Diencephalon (tissue), 2 donors: ENCODE results near the genes SASS6, DBT and NTNG1.

GRCh38 chr1:99858832-99859267, 8.7 kb downstream of the AGL start:
- RAMPAGE, long total RNA = no peak

DNA sequence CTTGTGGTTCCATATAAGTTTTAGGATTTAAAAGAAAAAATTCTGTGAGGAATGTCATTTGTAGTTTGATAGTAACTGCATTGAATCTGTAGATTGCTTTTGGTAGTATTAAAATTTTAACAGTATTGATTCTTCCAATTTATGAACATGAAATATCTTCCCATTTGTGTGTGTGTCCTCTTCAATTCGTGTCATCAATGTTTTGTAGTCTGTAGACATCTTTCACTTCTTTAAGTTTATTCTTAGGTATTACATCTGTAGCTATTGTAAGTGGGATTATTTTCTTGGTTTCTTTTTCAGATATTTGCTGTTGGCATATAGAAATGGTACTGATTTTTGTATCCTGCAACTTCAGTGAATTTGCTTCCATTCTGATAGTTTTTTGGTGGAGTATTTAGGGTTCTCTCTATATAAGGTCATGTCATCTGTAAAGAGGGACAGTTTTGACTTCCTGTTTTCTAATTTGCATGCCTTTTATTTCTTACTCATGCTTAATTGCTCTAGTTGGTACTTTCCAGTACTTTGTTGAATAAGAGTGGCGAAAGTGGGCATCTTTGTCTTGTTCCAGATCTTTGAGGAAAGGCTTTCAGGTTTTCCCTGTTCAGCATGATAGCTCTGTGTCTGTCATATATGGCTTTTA, 8.8 kb downstream of the MFSD14A start:
- RAMPAGE, long total RNA = no peak

DNA sequence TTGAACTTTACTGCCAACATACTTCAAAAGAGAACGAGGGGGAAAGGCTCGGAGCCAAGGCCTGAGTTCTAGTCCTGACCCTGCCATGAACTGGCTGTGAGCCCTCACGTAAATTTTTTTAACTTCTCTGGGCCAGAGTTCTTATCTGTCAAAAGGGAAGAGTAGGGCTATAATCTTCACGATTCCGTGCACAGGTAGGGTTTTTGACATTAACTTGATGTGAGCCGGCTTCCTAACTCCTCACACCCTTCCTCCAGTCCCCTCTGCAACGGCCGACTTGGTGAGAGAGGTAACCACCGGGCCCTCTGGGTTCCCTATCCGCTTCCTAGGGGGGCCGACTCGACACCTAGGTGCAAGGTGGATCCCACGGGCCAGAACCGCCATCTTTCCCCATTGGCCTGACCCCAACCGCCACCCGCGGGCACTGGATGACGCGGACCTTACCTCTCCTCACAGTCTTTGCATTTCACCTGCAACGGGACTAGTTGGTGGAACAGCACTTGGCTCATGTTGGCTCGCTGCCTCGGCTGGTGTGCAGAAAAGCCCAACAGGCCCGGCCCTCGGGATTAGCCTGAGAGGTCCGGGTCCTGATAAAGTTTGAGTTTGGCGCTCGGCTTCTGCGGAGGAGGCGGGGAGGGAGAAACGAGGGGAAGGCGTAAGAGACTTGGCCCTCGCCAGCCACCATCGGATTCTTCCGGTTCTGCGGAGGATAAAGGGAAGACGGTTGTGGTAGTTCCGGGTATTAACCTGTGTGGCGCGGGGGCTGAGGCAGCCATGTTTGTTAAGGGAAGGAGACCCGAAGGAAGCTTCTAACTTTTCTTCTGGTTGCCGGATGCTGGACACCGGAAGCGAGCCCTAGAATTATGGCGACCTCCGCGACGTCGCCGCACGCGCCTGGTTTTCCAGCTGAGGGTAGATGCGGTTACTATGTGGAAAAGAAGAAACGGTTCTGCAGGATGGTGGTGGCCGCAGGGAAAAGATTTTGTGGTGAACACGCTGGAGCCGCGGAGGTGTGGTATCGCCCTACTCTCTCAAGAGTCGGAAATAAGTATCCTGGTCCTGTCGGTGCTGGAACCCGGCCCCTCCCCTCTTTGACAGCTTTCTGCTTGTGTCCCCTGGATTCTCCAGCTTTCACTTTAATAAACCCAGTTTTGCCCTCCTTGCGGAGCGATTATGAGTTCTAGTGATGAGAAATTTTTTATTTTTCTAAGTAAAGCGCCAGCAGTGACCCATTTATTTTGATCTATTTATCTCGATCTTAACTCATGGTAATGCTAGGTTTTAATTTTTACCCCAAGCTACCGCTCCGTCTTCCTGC, at the start of gene SASS6:
Gene SASS6 (minus strand): TSS at position 625 of the 1,318 bp plus-strand sequence.
- RAMPAGE, long total RNA = start-site peak on the plus strand centred at position 874 of the sequence, 36 bp wide, 218 and 256 reads in 2 replicates

DNA sequence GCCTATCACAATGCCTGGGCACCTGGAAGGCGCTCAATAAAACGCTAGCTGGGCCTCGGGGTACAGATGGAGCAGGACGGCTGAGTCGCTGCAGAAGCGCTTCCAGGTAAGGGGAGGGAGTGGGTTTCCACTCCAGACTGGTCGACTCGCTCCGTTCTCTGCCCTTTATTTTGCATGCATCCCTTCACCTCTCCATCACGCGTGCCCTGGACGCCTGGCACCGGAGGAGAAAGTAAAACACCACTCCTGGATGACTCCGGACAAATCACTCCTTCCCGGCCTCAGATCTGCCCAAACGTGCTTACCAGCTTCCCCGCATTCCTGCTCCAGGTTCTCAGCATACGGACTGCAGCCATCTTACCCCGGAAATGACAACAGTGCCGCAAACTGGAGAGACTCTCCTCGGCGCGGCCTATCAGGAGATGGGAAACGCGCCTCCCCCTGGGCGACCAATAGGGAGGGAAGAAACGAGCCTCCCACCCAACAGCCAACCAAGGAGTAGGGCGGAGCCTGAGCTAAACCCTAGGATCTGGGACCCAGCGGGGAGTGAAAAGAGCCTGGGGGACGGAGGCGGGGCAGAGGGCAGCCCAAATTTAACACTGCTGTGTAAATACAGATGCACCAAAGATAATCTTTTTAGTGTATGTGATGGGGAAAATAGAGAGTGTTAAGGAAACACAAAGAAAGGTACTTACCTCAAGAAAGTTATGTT, at the start of gene DBT:
Gene DBT (minus strand): TSS at position 370 of the 712 bp plus-strand sequence.
- RAMPAGE, long total RNA = no peak

DNA sequence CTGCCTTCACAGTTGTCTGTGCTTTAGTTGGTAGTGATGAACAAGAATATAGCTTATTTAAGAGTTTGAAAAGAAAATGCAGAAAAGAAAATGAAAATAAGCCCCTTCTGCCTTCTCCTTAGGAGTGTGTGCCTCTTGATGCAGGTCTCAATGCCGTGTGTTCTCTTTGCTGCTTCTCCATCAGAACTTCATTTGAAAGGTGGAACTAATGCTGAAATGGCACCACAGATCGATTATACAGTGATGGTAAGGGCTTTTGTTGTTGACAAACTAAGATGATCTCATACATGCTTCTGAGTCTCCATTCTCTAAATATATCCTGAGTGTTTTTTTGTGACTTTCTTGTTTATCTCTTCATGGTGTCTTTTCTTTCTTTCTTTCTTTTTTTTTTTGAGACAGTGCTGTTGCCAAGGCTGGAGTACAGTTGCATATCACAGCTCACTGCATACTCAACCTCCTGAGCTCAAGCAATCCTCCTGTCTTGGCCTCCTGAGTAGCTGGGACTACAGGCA, 4.5 kb downstream of the RTCA start:
- RAMPAGE, long total RNA = no peak

DNA sequence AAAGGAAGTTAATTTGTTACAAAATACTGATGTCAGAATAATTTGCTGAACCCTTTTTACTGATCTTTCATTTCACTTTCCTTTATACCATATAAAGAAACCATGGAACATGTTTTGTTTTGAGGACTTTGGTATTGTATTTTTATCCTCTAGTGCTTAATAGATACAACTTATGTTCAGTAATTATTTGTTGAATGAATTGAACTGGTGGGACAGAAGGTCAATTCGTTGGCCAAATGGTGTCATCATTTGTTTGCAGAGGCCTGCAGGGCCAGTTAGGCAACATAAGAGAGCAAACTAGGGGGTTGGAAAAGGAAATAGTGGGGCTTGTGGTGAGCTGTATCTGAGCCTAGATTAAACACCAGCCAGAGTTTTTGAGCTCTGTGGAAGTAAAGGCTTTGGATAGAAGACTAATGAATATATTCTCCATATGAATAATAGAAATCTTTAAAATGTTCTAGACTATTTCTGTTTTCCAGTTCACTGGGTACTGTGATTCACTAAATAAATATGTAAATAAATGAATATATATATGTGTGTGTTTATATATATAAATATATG, 22.1 kb upstream of the GPR88 start:
- RAMPAGE, long total RNA = no peak

DNA sequence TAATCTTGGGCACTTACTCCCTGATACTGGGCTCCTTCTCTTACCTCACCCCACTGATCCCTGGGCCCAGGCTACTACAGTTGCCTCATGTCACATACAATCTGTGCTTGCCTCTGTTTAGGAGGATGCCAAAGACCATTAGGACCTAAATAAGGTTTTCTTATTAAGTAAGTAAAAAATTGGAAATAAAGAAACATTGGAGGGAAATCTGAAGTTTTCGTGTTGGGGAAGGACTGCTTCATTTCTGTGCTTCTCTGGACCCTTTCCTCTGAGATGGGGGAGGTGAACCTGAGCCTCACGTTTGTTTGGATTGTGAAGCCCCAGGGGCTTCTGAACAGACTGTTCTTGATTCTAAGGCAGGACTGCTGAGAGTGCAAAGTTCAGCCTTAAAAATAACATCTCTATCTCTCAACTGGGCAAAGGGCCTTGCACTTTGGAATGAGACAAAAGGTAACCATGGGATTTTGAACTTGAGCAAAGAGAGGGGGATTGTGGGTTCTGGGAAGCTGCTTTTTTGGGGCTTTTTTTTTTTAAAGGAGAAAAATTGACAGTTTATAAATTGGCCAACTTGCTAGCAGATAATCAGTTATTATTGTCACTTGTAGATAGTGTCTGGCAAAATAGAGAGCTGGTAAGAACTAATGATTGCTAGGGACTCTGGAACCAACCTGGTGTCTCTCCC, 45.0 kb downstream of the GPR88 start:
- RAMPAGE, long total RNA = no peak

DNA sequence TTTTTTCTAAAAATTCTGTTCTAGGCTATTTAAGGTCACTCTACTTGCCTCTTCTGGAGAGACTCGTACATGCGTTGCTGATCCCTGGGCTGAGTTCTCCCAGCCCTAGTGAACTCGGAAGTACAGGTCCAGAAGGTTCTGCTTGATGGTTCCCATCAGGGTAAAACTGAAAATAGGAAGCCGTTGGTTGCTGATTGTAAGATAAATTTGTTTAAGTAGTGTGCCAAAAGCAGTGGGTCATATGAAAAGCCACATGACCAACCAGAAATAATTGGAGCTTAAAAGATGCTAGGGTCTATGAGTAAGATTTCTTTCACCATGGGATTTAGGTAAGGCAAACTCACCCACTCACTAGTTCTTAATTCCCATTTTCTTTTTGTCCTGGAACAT, 90.8 kb upstream of the VCAM1 start:
- RAMPAGE, long total RNA = no peak

- RAMPAGE, long total RNA = no peak
These were observed 32.2 kb downstream of the SLC30A7 start for GRCh38 chr1:100928056-100928621.

GRCh38 chr1:101161559-101161987, 75.2 kb upstream of the S1PR1 start:
- RAMPAGE, long total RNA = no peak

- RAMPAGE, long total RNA = no peak
These were observed 72.9 kb downstream of the S1PR1 start for GRCh38 chr1:101309300-101310515.

- RAMPAGE, long total RNA = no peak
These were observed 173.4 kb downstream of the S1PR1 start for GRCh38 chr1:101409948-101410904.

- RAMPAGE, long total RNA = start-site peak on the minus strand at chr1:103525479-103525504, 27 and 6 reads in 2 replicates
These were observed 459 bp upstream of the RNPC3 start for GRCh38 chr1:103524904-103525576.

DNA sequence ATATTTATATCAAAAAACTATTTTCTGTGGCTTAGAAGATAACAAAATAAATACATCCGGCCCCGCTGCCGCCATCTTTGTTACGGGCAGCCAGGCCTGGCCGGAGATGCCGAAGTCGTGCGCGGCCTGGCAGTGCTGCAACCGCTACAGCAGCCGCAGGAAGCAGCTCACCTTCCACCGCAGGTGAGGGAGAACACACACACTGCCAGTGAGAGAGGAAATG, 323.1 kb downstream of the AMY1C start:
- RAMPAGE, long total RNA = no peak

DNA sequence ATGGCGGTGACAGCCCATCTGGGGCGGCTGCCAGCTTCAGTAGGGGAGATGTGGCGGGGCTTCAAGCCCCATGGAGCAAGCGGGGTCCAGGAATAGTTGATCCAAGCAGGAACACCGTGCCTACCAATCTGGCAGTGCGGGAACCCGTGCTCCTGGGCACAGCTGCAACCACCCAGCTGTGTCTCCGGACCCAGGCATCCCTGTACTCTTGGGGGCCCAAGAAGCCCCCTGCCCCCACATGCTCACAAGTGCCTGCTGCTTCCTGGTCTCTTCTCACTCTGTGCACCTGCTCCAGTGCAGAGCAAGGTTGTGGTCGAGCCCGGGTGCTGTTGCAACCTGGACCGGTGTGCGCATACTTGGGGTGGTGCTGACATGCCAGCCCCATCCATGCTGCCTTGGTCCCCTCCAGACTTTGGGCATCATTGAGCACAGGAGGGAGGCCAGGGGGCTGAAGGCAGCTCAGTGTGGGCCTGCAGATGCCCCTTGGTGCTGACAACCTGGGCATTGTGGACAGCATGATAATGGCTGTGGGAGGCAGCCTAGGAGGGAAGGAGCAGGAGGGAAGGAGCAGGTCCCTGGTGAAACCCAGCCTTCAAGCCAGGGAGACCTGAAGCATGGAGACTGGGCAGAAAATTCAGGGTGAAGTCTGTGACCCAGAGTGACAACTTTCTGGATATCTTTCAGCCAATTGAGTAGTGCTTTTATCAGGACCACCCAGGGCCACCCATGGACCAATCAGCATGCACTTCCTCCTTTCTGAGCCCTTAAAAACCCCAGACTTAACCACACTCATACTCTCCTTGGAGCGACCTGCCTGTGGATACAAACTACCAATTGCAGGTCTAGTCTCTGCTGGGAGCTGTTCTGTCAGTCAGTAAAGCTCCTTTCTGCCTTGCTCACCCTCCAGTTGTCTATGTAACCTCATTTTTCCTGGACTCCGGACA, 1183.0 kb downstream of the AMY1C start:
- RAMPAGE, long total RNA = no peak

GRCh38 chr1:107140720-107141331, at the start of gene NTNG1:
NTNG1 (plus strand) TSS chr1:107141039.
- RAMPAGE, long total RNA = no peak

DNA sequence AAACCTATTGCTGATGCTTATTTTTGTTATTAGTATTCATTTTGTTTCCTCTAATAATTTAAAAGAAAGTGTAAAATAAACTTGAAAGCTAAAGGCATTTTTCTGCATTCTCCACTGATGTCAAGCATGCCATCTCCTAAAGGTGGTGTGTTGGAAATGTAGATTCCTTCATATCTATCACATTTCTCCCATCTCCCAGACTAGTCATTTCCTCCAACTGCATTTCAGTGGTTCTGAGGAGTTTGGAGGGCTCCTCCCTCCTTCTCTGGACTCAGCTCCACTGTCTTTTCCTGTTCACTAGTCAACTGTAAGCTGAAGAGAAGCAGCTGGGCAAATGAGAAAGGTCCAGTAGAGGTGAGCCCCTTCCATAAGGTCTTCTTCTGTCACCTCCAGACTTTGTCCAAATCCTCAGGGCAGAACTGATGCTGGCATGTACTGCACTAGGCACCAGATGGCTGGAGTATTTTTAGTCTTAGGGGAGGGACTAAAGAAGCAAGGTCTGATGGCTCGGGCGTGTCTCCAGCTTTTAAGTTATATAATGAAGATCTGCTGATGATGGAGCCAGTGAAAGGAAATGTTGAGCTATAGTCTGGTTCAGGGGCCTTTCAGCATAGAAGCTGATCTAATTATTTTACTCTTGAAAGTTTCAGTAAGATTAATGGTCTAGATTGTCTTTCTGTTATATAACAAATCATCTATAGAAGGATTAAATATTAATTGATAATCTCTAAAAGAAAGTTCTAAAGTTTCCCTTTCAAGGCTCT, 186.1 kb downstream of the NTNG1 start:
- RAMPAGE, long total RNA = no peak

DNA sequence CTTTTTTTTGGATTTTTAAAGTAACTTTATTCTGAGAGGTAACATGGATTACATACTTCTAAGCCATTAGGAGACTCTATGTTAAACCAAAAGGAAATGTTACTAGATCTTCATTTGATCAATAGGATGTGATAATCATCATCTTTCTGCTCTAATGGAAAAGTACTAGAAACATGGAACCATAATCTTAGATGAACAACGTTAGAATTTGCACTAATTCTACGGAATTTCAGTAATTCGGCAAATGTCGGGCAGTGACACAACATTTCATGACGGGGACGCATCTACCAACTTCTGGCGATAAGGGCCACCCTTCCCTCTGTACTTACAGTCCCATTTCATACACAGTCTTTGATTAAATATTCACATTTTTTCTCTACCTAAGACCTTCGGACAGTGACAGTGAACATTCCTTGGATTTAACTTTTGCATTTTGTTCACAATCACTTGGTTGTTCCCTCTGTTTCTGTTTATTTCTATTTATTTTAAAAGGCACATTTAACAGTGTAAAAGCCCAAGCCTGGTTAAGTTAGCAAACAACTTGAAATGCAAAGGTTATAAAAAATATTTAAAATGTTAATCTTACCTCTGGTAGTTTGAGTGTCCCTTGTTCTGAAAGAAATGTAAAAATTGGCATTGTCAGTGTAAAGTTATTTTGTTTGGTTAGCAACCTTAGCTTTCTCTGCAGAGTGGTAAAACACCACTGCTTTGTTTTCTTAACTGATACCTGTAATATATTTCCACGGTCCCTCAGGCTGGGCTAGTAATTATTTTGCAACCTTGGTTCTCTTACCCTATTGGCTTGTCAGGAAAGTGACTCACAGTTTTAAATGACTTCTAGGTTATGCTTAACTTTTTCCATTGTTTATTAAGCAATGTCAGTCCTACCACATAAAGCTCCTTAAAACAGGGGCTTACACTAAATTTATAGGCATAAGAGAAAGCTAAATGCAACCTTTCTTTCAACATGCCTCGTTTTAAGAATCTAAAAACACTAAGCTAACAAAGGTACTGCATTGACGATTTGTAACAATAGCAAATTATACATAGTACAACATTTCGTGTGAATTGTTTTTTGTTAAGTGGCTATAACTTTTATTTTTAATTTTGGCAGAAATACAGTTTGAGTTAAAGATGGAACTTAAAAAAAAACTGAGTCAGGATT, 276.8 kb downstream of the VAV3 start:
- RAMPAGE, long total RNA = no peak

DNA sequence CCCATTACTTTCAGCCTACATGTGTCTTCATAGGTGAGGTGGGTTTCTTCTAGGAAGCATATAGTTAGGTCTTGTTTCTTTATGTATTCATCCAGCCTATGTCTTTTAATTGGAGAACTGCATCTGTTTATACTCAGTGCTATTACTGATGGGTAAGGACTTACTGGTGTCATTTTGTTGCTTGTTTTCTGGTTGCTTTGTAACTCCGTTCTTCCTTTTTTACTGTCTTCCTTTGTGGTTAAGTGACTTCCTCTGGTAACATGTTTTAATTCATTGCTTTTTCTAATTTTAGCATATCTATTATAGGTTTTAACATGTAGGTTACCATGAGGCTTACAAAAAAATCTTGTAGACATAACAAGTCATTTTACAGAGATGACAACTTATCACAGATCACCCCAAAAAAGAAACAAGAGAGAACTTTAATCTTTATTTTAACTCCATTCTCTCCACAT, 160.8 kb downstream of the VAV3 start:
- RAMPAGE, long total RNA = no peak

DNA sequence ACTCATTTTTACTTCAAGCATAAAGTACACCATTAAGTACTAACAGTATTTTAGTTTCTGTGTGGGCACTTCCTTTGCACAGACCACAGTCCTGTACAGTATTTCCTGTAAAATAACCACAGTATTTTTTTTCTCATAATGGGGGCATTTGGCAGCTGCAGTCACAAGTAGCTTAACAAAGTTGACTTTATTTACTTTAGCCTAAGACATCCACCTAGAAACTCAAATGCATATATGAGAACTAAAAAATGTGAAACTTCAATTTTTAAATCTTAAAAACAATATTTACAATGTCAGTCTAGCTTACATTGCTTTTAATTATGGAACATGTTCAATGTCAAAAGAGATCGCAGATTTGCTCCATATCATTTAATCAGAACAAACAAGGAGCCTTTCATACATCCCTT, 135.5 kb downstream of the VAV3 start:
- RAMPAGE, long total RNA = no peak